Upper lobe of left lung (tissue), 5 donors: ENCODE measurements around the genes PCDHA5, PCDHA8 and PCDHGA4.

- PRO-cap, 2 experiments = no peak in any of the 2 experiments
- RAMPAGE, long total RNA, 4 experiments = no peak in any of the 4 experiments
Measured at GRCh38 chr5:140701248-140701545, 950 bp downstream of the ZMAT2 start.

DNA sequence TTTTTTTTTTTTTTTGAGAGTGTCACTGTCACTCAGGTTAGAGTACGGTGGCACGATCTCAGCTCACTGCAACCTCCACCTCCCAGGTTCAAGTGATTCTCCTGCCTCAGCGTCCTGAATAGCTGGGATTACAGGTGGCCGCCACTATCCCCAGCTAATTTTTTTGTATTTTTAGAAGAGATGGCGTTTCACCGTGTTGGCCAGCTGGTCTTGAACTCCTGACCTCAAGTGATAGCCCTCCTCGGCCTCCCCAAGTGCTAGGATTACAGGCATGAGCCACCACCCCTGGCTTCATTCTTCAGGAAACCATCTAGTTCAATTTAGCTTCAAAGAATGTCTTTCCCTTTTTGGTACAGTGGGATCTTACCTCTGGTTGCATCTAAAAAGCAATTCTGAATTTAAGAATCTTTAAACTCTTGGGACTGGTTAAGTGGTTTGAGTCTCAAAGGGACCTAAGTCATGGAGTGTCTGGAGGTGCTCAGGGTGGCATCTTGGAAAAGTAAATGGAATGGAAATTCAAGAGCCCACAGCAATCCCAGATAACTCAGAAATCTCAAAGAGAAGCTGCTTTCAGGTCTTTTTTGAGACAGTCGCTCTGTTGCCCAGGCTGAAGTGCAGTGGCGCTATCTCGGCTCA lies 8.0 kb downstream of the ZMAT2 start:
- PRO-cap, 2 experiments = no peak in any of the 2 experiments
- RAMPAGE, long total RNA, 4 experiments = no peak in any of the 4 experiments

- PRO-cap, 2 experiments = no peak in any of the 2 experiments
- RAMPAGE, long total RNA, 4 experiments = no peak in any of the 4 experiments
Measured at GRCh38 chr5:140725585-140726293, 25.5 kb downstream of the ZMAT2 start.

DNA sequence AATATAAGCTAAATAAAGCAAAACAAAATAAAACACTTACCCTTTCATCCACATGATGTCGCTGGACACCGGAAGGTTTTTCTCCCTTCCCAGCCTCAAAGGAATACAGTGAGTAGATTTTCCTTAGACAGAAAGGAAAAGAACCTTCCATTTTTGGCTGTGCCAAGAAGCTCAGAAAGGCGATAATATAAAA lies at the start of gene PCDHA5:
Gene PCDHA5 (plus strand): TSS at position 115 of the 193 bp plus-strand sequence.
- PRO-cap, 2 experiments = no peak in any of the 2 experiments
- RAMPAGE, long total RNA, 4 experiments = no peak in any of the 4 experiments

GRCh38 chr5:140840919-140841428 lies at the start of gene PCDHA8:
TSS of gene PCDHA8 (plus strand) at chr5:140841187.
- PRO-cap, 2 experiments = no peak in any of the 2 experiments
- RAMPAGE, long total RNA, 4 experiments = no peak in any of the 4 experiments

- PRO-cap, 2 experiments = no peak in any of the 2 experiments
- RAMPAGE, long total RNA, 4 experiments = no peak in any of the 4 experiments
Measured at GRCh38 chr5:140842947-140843287, 1.9 kb downstream of the PCDHA8 start.

DNA sequence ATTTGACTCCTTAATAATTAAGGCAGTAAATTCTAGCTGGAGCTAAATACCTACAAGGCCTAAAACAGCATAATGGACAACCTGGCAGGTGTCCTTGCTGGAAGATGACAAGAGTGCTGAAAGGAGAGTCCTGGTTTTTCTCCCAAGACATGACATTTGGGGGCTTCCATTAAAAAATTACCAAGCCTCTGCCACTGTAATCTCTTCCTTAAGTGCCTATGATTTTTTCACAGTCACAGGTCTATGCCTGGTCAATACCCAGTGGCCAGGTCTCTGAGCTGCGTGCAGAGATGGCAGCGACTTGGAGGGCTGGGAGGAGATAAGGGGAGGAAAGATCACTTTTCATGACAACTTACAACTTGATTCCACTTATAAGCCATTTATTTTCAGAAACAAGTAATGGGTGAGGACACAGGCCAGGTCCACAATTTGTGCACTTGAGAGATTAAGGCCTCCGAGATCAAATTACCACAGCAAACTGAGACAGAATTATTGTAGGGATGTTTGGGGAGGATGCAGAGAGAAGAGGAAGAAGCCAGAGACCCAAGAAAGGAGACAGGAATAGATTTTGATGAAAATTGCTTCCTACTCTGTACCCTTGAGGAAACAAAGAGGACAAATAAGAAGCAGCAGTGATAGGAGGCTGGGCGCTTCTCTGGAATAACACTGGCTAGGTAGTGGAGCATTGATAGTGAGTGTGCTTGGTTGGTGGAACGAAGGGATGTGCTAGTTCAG lies 1.9 kb upstream of the PCDHAC2 start:
- PRO-cap, 2 experiments = no peak in any of the 2 experiments
- RAMPAGE, long total RNA, 4 experiments = no peak in any of the 4 experiments

DNA sequence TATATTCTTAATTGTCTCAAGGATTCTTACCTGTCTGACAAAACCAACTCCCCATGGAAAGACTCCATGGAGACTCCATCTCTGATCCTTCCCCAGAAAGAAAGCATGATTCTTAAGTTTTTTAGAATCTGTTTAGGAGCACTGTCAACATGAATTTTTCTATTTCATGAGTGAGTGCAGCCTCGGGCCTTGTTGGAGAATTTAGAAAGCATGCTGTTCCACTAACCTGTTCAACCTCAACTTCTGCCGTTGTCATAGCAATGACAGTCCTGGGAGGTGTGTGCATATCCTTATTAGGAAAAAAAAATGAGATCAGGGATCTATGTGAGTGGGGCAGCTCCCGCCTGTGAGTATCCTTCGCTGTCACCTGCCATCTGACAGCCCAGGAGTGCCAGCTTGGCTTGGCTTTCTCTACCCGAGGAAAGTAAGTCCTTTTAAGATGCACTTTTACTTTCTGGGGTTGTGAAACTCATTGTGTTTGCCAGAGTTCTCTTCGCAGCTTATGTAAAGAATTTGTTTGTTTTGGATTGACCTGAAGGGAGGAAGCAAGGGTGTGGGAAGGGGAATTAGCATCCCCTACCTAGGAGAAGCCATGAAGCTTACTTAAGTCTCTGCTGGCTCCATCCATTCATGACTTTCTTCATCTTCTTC lies 21.8 kb downstream of the PCDHAC2 start:
- PRO-cap, 2 experiments = no peak in any of the 2 experiments
- RAMPAGE, long total RNA, 4 experiments = no peak in any of the 4 experiments

DNA sequence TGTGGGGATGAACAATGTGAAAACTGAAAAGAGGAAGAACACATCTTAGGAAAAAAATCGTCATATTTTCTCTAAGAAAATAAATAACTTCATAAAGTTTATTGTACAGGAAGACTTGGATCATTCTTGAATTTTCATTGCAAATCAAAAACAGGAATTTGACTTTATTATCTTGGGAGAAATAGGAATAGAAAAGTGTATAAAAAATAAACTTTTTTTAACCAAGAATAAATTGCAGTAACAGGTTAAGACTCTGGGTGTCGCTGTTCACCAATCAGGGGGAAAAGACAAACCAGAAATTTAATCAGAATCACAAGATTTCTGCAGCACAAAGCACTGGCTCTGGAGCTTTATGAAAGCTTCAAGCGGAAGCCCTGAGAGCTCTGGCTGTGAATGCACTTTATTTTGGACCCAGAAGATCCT lies at the start of gene PCDHGA4:
Gene PCDHGA4 (plus strand): TSS at position 307 of the 423 bp plus-strand sequence.
- PRO-cap, 2 experiments = no peak in any of the 2 experiments
- RAMPAGE, long total RNA, 4 experiments = no peak in any of the 4 experiments

DNA sequence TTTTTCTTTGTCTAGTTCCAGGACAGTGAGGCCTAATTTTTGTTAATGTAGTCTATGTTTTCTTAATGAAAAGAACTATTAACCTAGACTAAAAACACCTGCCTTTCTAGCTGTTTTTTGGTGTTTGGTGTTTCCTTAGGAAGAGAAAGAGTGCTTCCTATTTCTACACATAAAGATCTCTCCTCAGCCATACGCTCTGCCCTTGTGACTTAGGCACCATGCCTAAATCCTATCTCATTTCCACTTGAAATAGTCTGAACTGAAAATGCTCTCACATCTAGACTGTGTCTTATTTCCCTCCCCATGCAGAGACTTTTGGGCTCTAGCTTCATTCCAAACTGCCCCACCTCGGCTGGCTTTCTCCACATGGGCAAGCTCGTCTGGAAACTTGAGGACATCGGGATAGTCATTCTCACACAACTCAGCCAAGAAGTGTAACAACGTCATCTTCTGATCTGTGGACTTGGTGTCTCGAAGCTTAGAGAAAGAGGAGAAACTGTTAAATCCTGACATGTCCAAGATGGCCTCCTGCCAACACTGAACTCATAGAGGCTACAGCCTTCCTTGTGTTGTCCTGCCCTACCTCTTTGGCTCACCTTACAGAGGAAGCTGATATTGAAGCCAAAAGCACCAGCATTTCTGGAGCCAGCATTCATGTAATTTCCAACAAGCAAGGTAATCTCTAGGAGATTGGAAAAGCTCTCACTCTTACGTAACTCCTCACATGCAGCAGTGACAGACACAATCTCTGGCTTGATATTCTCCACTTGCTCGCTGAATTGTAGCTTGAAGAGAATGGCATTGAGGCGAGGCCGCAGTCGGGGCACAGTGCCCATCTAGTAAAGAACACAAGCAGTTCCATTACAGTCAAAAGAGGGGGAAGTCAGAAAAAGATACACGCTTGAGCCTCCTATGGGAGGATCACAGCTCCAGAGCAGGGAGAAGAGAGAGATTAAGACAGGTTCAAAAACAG lies 39.5 kb downstream of the PCDHGC5 start:
- PRO-cap, 2 experiments = no peak in any of the 2 experiments
- RAMPAGE, long total RNA, 4 experiments = start-site peak on the minus strand in 1 of 4 experiments, centred at positions 420 to 754 of the sequence, 21 to 76 reads per replicate

DNA sequence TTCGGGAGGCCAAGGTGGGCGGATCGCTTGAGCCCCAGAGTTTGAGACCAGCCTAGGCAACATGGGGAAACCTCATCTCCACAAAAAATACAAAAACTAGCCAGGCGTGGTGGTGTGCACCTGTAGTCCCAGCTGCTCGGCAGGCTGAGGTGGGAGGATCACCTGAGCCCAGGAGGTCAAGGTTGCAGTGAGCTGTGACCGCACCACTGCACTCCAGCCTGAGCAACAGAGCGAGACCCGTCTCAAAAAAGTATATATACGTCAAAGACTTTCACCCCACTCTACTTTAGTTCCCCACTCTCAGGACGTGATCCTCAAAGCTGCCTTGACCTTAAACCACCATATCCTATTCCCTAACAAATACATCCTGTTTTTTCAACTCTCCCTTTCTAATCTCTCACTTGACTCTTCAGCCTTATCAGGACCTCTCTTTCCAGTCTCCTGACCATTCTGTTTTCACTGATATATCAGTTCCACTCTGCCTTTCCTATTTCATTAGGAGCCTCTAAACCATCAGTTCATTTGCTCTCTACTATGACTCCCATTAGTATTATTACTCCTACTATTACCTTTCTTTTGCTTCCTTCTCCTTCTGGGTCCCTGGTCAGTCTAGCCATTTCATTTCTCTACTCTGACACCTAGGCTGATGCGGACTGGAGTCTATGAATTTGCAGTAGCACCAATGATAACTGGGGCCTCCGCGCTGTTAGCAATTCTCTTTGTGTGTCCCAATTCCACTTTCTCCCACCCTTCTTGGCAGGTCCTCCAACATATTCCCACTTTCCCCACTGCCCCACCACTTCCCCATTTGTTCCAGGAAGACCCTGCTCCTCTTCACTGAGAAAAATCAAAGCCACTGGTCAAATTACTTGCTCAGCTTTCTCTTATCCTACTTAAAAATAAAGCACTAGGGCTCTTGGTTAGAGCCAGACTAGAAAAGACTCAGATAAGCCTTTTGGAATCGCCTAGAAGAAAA lies 41.2 kb downstream of the PCDHGC5 start:
- PRO-cap, 2 experiments = no peak in any of the 2 experiments
- RAMPAGE, long total RNA, 4 experiments = start-site peak on the minus strand in 1 of 4 experiments, centred at position 669 of the sequence, 13 reads per replicate

DNA sequence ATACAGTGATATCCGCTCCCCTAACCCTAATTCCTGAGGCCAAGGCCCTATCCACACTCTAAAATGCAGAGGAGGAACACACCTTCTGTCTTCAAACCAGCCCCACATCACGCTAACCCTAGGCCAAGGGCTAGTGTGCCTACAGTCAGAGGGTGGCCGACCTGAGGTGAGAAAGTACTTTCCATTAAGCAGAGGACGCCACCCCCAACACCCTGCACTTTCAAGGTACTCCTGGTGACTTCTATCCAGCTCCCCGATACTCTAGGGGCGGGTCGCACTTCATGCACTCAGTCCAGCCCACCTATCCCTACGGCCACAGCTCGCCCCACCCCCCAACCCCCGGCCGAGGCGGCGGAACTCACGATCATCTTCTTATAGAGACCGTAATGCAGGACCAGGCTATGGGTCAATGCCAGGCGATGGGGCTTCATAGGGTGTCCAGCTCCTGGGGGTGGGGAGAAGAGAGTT lies 429 bp downstream of the HDAC3 start:
- PRO-cap, 2 experiments = no peak in any of the 2 experiments
- RAMPAGE, long total RNA, 4 experiments = no peak in any of the 4 experiments

DNA sequence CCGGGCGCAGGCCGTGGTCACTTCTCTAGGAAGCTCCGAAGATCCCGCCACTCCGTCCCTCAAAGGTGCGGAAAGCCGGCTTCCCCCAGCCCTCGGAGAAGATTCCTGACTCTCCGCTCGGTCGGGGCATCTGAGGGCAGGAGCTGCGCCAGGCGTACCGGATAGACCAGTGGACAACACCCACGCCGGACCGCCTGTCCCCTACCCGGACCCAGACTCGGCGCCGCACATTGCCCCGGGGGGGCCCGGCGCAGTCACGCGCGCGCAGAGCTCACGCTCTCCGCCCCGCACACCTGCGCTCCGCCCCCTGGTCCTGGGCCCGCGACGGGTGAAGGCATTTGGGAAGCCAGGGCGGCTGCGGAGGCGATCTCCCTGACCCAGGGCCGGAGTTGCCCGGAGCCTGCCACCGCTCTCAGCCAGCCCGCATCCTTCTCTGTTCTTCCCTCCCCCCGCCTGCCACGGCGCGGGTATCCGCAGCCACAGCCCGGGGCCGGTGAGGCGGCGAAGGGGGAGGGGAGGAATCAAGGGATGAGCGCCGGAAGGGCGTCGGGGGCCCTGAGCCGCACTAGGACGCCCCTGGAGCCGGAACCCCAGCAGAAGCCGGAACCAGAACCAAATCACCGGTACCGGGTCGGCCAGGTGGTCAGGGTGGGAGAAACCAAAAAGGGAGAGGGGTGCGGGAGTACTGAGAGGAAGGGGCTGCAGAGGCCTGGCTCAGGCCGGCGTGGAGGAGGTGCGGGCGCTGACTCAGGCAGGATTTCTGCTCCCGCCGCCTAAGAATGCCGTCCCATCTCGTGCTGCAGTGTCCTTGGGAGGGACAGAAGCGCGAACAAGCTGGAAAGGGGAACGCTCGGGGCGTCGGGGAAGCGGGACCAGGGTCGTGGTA lies 565 bp downstream of the RELL2 start:
- PRO-cap, 2 experiments = no peak in any of the 2 experiments
- RAMPAGE, long total RNA, 4 experiments = start-site peak on the plus strand in 3 of 4 experiments, centred at positions 327 to 607 of the sequence, 7 to 28 reads per replicate

GRCh38 chr5:141644103-141644831 lies 7.0 kb downstream of the FCHSD1 start:
- PRO-cap, 2 experiments = no peak in any of the 2 experiments
- RAMPAGE, long total RNA, 4 experiments = no peak in any of the 4 experiments

DNA sequence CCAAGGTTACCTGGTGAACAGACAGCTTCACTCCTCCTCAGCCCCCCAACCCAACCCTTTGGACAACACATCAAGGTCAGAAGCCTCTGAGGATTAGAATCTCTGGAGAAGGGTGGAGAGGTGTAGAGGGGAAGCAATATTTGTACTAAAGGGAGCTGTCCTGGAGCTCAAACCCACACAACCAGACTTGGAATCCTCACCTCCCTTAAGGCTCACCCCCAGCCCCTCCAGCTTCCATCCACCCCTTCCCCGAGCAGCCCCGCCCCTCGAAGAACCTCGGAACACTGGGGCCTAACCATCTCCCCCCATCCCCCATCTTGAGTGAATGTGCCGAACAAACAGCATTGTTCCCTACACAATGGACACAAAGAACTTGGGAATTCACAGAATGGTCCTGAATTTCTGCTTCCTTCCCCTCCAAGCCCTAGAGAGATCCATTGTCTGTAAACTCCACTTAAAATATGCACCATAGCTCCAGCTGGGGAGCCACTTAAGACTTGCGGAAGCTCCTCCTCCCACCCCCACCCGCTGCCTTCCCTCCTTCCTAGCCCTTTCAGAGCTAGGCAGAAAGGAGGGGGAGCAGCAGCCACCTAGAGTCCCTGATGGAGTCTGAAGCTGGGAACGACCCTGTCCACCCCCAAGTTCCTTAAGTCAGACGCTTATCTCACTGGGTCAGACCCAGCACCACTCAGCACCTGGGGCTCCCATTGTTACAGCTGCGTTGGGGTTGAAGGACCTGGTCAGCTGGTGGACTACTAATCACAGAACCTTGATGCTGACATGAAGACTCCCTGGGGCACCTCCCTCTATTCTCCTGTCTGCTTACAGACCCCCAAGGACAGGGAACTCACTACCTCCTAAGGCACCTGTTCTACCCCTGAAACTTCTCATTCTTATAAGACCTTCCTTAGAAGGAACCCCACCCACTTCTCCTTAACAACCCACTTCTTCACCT lies 61.5 kb downstream of the PCDH1 start:
- PRO-cap, 2 experiments = peak in 1 of 2 experiments; most common plus-strand start position 556 of the sequence (in 1)
- RAMPAGE, long total RNA, 4 experiments = no peak in any of the 4 experiments

DNA sequence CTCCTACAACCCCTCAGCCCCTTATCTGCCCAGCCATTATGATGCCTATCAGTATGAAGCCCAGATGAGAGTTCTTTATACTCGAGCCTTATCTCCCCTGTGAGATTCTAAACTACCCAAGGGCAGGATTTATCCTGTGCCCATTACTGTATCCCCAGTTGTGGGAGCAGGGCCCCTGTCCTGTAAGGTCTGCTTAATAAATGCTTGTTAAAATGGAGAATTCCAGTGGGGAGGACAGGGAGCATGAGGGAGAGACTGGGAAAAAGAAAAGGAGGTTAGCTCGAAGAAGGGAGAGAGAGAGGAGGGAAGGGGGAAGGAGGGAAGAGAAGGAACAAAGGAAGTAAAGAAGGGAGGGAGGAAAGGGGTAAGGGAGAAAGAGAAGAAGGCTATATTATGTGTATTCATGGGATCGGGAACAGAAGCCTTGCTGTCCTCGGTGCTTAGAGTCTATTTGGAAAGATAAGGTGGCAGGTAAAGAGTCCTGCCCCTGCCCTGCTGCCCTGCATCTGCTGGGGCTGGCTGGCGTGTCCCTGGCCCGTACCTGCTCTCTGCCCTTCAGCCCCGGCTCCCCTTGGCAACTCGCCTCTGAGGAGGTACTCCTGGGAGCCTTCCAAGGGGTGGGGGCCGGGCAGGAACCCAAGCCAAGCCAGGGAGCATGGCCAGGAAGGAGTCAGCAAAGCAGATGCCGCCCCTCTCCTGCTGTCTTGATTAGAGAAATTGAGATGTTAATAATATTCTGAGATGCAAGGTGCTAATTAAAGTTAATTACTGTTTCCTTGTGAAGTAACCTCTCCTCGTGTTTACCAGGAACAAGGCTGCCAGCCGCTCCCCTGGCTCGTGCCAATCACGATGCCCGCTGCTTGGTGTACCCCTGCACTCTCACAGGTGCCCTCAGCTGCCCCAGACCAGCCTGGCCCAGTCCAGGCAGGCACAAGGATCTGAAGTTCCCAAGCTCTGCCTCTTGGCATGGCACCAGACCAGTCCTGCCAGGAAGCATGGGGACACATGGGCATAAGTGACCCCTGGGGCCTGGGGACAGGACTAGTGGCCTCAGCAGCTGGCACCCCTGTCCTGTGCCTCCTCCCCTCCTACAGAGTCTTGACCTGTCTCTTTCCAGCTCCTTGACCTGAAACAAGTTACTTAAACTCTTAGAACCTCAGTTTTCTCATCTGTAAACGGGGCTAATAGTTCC lies 36.7 kb downstream of the PCDH1 start:
- PRO-cap, 2 experiments = peak in 1 of 2 experiments; most common minus-strand start position 550 of the sequence (in 1)
- RAMPAGE, long total RNA, 4 experiments = no peak in any of the 4 experiments

- PRO-cap, 2 experiments = no peak in any of the 2 experiments
- RAMPAGE, long total RNA, 4 experiments = start-site peak on the minus strand in 1 of 4 experiments, at chr5:141846078-141846263 at its widest, 8 reads per replicate
Measured at GRCh38 chr5:141846058-141846436, 32.2 kb downstream of the PCDH1 start.

DNA sequence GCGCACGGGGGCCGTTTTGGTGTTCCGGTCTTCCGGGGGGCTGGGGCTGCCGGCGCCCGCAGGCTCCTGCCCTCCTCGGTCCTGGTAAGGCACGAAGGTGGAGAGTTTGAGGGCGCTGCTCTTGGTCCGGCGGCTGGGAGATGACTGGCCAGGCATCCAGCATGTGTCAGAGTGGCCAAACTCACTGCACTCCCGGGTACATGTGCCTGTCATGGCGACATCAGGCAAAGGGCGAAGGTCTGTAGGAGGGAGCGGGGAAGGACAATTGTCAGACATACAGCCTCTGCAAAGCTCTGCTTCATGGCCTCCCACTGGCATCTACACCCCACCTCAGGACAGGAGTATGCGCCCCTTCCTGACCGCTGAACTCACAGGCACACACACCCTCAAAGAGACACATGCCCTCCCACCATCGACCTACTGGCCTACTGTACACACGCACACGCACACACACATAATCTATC lies 24.0 kb downstream of the PCDH1 start:
- PRO-cap, 2 experiments = no peak in any of the 2 experiments
- RAMPAGE, long total RNA, 4 experiments = start-site peak on the minus strand in 2 of 4 experiments, centred at positions 130 to 185 of the sequence, 12 to 24 reads per replicate

GRCh38 chr5:141864817-141865793 lies 13.1 kb downstream of the PCDH1 start:
- PRO-cap, 2 experiments = no peak in any of the 2 experiments
- RAMPAGE, long total RNA, 4 experiments = start-site peak on the minus strand in 2 of 4 experiments, at chr5:141865010-141865640 at its widest, 6 to 27 reads per replicate

GRCh38 chr5:141866007-141866514 lies 12.1 kb downstream of the PCDH1 start:
- PRO-cap, 2 experiments = no peak in any of the 2 experiments
- RAMPAGE, long total RNA, 4 experiments = no peak in any of the 4 experiments